UCH-1 (cell line): ENCODE measurements around the gene CFAP36.

DNA sequence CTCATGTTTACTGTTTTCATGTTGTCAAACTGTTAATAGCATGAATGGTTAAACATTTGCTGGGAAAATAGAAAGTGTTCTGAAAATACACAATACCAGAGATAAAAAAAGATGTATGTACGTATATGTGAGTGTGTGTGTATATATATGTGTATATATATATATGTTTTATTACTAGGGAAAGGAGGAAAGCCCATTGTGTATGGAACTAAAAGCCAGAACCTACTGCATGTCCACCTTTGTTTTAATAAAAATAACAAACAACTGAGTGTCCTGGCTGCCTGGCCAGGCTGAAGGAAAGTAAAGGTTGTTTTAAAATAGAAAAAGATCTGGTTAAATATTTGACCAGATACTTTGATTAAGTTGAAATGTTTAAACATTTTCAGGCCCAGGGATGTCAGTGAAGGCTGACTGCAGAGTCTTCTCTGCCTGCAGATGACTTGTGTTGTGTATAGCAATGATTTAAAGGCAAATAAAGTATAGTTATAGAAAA, 22.7 kb downstream of the SPTBN1 start:
- RRBS: no CpG with 5 or more reads among the region's 1 CpG

DNA sequence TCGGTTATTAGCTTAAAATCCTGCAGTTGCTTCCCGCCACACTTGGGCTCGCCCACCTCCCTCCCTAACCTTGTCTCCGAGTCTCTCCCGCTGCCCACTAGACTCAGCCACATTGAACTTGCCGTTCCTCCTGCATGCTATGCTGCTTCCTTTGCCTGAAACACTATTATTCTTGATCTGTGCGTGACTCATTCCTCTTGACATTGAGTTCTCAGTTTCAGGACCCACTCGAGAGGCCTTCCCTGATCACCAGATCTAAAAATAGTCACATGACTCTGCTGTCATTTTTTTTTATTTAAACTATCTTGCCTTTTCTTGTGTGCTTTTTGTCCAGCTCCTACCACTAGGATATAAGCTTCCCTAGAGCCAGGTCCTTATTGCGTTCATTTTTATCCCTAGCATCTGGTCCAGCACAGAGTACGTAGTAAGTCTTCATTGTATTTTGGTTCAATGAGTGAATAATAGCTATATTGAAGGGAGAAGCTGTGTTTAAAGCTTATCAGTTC, 68.6 kb downstream of the SPTBN1 start:
- RRBS: no CpG with 5 or more reads among the region's 10 CpGs

GRCh38 chr2:54626317-54626827, 97.1 kb upstream of the EML6 start:
- RRBS: no CpG with 5 or more reads among the region's 4 CpGs

DNA sequence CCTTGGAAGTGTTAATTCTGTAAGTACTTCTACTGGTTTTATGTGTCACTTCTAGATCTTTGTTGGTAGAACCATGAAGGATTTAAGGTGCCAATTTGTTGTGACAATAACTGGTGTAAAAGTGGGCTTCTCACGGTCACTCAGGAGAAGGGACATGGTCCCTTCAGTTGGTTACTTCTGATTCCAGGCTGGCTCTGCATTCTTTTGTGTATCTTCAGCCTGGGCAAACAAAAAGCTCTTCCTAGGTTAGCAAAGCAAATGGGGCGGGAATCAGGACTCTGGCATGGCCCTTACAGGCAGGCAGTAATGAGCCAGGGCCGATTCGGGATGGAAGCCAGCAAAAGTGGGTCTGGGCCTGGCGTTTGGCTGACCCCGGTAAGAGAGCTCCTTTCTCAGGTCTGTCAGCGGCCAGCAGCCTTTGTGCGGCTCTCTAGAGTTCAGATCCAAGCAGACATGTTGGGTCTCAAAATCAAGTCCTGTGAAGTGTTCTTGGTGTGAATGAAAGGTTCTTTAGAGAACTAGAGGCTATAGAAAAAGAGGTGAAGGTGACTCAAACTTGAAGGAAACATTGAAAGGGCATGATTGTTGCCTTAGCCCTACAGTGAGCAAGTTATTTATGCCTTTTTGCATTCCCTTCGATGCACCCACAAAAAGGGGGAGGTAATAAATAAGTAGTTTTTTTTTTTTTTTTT, 81.5 kb upstream of the EML6 start:
- RRBS: no CpG with 5 or more reads among the region's 9 CpGs

GRCh38 chr2:54952870-54953716, 97.2 kb downstream of the RTN4 start:
- RRBS: no CpG with 5 or more reads among the region's 16 CpGs

DNA sequence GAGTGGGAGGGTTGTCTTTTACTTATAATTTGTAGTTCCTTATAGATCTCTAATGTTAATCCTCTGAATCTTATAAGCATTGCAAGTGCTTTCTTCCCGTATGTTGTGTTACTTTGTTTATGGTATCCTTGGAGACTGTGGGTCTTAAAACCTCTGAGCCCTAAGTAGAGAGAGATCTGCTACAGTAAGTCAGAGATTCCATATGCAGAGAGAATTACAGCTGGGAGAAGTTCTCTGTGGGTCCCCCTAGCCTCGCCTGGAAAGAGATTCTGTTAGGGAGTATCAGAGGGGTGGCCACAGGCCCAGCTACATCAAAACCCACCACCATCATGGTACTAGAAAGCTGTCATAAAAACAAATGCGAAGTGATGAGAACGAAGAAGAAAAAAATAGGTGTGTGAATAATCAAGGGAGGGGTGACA, 93.8 kb downstream of the RTN4 start:
- RRBS: no CpG with 5 or more reads among the region's 4 CpGs

DNA sequence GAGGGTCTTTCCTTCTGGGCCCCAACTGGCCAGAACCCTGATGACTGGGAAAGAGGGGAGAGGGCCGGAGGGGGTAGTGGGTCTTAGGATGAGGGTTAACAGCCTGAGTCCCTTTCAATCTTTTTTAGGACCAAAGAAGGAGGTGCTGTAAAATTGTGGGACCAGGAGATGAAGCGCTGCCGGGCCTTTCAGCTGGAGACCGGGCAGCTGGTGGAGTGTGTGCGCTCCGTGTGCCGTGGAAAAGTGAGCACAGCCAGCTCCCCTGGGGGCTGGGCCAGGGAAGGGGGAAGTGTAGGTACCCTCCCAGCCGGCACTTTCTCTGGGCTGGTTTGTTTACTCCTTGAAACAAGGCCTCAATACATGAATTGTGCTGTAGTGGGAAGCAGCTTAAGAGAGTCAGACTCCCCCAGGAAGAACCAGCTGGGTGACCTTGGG, 90.1 kb downstream of the RTN4 start:
- RRBS: no CpG with 5 or more reads among the region's 8 CpGs

DNA sequence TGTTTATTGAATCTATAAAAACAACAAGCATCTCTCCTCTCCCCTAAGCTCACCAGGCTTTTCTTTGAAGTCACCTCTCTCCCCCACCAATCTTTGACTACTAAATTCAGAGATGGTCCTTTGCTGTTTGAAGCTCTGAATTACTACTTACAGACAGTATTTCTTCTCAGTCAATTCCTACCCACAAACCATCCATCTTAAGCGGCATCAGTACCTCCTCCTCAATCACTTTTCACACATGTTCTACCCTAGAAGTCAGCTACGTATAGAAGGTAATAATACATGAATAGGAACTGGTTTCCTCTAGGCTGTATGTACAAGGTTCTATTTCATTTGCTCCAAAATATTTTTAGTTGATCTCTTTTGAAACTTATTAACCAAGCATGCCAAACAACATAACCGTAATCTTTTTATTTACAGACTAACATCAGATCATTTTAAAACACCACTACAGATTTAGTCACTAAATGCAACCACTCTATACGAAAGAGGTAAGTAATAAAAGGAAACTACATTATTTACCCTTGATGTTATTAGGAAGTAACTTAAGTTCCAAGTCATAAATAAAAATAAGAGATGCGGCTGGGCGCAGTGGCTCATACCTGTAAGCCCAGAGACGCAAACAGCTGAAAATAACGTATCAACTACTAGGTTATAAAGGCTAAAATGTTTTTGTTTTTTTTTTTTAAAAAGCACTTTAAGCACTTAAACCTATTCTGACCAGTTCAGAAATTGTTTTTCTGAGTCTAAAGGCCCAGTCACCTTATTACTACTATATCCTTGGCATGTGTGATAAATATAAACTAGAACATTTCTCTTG, 69.4 kb downstream of the RTN4 start:
- RRBS: no CpG with 5 or more reads among the region's 8 CpGs

- RRBS: no CpG with 5 or more reads among the region's 11 CpGs
These were observed 1.8 kb downstream of the RTN4 start for GRCh38 chr2:55048435-55048865.

DNA sequence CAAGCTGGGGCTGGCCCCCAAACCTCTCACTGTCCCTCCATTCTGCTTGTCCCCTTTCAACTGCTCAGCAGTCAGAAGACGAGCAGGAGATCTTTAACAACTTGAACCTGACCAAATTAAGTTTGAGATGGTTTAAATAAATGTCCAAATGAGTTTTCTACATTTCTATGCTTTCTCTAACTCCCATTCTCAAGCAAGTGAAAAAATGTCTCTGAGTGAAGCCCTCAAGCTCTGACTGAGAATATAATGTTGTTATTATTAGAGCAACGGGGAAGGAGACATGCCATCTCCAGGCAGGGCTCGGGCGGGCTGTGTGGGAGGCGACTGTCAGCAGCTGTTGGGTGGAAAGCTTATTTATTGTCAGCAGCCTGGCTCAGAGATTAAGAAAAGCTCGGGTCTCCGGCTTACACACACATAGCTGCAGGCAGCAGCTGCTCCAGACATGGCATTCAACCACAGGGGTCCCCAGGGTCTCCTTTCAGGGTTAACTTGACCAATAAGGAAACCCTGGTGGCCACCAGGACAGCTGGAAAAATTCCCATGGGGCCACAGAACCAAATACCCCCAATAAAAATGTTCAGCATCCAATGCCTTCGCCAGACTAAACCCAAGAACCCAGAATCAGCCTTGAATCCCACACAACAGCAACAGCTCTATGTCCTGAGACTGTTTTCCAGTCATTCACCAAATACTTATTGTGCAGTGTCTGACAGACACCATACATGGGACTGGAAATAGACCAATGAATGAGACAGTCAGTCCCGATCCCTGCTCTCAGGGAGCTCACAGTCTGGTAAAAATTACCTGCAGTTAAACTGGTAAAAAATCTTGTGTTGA, 70.4 kb upstream of the RTN4 start:
- RRBS: no CpG with 5 or more reads among the region's 9 CpGs

GRCh38 chr2:55234007-55234442, 1.5 kb downstream of the RPS27A start:
- RRBS: no CpG with 5 or more reads among the region's 3 CpGs

DNA sequence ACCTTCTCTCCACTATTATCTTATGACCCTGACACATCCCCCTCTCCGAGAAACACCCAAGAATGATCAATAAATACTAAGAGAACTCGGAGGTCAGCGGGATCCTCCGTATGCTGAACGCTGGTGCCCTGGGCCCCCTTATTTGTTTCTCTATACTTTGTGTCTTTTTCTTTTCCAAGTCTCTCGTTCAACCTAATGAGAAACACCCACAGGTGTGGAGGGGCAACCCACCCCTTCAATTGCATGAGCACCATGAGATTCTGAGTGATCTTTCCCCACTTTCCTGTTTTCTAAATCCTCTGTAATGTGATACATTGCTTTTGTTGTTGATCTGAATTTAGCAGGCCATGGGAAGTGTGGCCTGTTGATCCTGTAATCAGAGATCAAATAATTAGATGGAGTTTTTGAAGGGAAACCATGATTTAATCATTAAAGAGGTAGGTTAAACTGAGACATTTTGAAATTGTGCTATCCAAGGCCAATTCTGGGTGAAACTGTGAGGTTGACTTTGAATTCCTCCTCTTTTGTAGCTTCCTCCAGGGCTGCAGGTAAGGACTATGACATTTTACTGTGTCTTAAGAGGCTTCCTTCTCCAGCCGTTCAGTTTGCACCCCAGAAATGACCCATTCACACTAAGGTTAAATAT, 11.1 kb upstream of the MTIF2 start:
- RRBS: no CpG with 5 or more reads among the region's 7 CpGs

DNA sequence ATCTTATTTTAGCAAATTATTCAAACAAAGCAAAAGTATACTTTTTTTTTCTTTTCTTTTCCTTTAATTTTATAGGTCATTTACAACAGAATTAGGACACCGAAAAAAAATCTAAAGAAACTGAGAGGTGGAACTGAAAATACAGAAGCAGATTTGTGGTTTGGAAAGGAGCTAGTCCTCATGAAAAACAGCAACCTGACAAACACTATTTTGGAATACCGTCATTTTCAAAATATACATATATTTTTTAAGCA, 2.9 kb downstream of the CCDC88A start:
- RRBS: no CpG with 5 or more reads among the region's 2 CpGs

DNA sequence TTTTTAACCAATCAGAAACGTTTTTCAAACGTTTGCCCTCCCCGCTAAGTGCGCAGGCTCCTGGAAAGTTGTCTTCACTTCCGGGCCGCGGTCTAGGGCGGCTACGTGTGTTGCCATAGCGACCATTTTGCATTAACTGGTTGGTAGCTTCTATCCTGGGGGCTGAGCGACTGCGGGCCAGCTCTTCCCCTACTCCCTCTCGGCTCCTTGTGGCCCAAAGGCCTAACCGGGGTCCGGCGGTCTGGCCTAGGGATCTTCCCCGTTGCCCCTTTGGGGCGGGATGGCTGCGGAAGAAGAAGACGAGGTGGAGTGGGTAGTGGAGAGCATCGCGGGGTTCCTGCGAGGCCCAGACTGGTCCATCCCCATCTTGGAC, at the start of gene CFAP36:
TSS of gene CFAP36 (plus strand) at position 197 of the 373 bp plus-strand sequence.
- RRBS: no CpG with 5 or more reads among the region's 23 CpGs

- RRBS: no CpG with 5 or more reads among the region's 4 CpGs
These were observed 11.3 kb downstream of the CFAP36 start for GRCh38 chr2:55530766-55531239.

DNA sequence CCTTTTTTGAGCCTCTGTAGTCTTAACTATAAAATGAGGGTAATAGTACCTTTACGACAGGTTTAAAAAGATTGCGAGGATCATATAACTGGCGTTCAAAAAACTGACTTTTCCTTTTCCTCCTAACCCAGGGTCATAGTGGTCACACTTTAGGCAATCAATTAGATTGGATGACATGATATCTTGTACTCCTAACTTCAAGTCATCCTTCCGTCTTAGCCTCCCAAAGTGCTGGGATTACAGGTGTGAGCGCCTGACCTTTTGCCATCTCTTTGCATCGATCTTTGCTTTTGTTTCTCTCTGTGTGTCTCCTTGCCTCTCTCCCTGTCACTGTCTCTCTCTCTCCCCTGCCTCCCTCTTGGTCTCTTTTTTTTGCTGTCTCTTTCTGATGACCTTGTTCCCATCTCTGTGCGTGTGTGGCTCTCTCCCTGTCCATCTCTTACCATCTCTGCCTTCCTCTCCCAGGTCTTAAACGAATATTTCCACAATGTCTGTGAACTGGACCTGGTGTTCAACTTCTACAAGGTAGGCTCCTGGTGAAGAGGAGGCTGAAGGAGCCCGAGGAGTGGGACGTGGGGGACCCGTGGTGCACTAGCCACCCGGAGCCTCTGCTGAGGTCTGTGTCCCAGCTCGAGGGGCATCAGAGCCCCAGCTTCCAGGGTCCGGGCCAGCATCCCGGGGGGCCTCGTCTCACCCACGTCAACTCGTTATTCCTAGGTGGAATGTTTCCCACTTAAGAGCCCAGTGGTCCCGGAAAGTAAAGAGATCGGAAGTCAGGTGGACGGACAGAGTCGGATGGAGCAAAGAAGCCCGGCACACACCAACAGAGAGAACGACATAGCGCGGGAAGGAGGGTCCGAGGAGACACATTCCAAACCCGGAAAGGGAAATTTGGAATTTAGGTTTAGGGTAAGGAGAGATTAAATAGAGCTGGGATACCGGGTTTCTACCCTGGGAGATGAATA, 725 bp downstream of the PNPT1 start:
- RRBS: 4% methylated on average over 14 of the region's 29 CpGs

DNA sequence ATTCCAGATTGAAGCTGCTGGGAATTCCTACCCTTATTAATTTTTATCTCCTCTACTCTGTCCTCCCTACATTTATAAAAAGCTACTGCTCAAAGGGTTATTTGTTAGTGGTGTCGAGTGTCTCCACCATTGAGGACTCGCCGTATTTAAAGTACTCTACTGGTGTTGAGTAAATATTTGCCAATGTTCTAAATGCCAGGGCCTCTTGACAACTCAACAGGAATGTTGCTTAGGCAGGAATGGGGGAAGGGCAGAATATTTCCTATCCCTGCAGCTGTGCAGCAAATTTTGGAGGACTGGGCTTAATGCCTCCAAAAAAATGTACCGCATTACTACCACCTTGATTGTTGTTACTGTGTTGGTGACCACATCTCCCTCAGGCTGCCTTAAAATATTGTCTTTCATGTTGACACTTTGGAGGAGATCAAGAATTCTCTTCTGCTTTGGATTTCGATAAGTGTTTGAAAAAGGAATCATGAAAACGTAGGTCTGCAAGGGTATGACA, 84.4 kb downstream of the EFEMP1 start:
- RRBS: no CpG with 5 or more reads among the region's 6 CpGs

DNA sequence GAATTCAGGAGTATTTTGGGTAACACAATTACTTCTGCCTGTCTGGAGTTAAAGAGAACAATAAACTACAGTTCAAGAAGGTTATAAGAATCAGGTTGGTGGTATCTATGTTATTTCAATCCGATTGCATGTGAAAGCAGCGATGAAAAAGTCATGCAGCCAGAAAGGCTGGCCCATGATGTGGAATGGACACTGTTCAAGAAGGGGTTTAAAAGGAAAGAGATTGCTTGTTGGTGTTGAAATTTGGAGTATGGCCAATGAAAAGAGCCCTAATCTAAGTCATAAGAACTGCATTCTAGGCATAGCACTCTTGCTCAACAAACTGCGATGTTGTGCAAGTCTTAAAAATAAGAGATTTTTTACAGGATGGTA, 61.4 kb downstream of the EFEMP1 start:
- RRBS: no CpG with 5 or more reads among the region's 3 CpGs

GRCh38 chr2:57908690-57908983, 138.0 kb upstream of the VRK2 start:
- RRBS: no CpG with 5 or more reads among the region's 2 CpGs

DNA sequence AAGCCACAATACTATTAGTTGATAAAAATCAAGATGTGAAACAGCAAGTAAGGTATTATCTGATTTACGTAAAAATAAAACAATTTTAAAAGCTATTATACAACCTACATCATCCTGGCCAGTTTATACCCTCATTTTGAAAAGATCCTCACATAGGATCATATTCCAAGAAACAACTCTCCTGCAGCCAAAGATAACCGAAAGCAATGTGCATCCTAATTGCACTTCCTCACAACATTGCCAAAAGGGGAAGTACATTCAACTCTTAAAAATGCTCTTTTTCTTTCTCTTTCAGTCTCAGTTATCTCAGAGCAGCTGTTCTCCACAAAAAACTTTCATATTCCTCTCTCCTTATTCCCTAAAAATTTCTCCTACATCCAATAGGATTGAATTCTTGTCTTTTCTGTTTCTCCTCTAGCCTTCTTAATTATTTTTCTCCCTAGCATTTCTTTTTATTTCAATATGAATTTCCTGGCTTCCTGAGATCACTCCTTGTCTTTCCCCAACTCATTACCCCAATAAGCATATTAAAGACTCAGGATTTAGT, 7.5 kb upstream of the VRK2 start:
- RRBS: no CpG with 5 or more reads among the region's 2 CpGs